Islet of Langerhans (tissue), 1 donor: ENCODE measurements around a stretch of chr22.

GRCh38 chr22:44494382-44495009, 3.5 kb downstream of the RTL6 start:
- RRBS: no CpG with 5 or more reads among the region's 9 CpGs

DNA sequence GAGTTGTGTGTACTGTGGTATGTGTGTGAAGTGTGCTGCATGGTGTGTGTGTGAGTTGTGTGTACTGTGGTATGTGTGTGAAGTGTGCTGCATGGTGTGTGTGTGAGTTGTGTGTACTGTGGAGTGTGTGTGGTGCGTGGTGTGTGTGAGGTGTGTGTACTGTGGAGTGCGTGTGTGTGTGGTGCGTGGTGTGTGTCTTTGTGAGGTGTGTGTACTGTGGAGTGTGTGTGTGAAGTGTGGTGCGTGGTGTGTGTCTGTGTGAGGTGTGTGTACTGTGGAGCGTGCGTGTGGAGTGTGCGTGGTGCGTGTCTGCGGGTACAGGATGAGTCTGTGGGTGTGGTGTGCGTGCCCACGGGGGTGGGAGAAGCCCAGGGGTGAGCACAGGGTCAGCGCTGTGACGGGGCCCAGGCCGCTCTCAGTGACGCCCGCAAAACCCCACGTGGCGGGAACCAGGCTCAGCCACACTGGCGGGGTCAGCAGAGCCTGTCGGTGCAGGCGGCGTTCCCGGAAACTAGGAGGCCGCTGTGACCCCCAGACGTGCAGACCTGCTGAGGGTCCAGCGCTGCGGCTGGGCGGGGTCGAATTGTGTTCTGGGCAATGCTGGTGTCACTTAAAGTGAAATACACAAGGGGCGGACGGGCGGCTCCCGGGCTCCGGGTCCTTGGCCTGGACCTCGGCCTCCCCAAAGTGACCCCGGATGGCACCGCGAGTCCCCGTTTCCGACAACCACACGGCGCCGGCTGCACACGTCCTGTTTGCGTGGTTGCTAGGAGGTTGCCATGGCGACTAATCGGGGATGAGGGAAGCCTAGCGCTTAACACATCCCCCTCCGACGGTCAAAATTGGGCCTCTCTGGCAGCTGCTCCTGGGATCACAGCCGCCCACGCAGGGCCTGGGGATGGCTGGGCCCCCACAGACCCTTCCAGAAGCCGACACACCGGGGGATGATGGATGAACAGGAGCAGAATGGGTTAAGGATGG, 81.9 kb upstream of the PRR5 start:
- RRBS: 5% methylated on average over 10 of the region's 54 CpGs

DNA sequence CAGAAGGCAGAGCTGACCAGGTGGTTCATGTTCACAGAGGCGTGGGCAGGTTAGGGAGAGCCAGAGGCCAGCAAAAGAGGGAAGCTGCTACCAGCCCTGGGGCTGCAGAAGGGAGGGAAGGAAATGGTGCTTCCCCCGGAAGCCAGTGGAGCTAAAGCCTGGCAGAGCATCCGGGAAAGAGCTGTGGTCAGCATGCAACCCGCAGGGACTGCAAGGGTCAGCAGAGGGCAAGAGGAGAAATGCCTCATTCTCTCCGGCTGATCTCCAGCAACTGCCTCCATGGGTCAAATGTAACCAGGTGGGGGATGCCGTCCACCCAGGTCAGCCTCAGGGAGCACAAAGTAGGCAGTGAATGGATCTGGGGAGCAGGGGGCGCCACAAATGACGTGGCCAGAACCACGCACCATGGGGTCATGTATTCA, 36.9 kb upstream of the PRR5 start:
- RRBS: 53% methylated on average over 3 of the region's 9 CpGs

DNA sequence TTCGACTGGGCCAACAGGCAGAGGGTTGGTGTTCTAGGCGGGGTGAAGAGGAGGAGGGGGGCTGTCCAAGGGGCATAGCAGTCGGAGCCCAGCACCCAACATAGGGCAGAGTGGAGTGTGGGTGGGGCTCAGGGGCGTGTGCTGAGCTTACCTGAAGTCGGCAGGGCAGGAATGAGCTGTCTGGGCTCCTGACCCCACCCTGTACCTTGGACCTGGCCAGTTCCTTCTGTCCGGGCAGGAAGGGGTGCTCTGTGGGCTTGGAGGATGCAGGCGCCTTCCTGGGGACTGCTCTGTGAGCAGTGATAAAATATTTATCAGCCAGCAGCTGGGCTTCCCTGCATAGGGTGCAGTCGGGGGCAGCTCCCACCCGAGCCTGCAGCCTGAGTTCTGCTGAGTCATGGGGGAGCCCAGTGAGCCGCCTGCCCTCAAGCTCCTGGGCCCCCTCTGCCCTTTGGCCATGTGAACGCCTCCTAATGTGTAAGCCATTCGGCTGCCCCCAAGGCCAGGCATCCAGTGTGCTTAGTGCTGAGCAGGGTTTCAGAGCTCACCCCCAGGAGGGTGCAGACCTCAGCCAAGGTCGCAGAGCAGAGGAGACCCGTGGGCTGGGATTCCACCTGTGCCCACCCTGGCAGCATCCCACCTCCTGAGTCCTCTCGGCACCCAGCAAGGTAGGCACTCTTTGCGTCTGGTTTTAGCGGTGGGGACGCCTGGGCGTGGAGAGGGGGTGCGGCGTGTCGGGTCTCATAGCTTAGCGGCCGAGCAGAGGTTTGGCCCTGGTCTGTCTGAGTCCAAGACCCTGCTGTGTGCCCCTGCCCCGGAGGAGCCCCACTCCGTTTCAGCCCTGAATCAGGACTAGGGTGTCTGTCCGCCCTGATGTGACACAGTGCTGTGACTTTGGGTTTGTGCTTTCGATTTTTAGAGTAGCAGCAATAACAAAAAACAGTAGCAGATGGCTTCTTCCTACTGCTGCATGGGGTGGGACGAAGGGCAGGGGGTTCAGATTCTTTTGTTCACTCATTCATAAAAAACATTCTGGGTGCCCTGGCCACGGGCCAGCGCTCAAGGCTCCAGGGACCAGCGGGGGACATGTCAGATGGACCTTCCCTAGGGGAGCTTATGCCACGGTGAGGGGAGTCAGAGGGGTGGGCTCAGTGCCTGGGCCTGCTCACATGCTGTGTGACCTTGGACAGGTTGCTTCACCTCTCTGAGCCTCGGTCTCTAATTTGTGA, 25.0 kb upstream of the PRR5 start:
- RRBS: no CpG with 5 or more reads among the region's 34 CpGs

- RRBS: 89% methylated on average over 3 of the region's 10 CpGs
These were observed 86.4 kb downstream of the ARHGAP8 start for GRCh38 chr22:44838692-44839273.

DNA sequence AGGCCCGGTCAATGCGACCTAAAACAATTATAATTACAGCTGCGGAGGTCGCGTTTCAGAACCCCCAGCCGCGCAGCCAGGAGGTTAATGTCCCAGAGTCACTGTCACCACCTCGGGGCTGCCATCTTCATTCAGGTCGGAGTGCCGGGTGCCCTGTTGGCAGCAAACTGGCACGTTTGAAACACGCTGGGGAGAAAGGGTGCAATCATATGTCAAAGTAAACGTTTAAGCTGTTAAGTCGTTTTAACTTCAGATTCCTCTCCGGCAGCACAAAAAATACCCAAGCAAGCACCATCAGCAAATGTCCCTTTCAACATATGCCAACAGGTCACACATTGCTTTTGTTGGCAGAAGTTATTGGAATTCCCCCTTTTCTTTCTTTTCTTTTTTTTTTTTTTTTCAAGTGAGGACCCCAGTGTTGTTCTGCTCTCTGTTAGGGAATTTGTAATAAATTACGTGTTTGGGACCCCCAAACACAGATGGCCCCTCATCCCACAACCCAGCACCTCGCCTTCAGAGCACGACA, 871 bp upstream of the PHF21B start:
- RRBS: no CpG with 5 or more reads among the region's 18 CpGs

GRCh38 chr22:45262300-45262684, 21.6 kb upstream of the KIAA0930 start:
- RRBS: no CpG with 5 or more reads among the region's 7 CpGs

DNA sequence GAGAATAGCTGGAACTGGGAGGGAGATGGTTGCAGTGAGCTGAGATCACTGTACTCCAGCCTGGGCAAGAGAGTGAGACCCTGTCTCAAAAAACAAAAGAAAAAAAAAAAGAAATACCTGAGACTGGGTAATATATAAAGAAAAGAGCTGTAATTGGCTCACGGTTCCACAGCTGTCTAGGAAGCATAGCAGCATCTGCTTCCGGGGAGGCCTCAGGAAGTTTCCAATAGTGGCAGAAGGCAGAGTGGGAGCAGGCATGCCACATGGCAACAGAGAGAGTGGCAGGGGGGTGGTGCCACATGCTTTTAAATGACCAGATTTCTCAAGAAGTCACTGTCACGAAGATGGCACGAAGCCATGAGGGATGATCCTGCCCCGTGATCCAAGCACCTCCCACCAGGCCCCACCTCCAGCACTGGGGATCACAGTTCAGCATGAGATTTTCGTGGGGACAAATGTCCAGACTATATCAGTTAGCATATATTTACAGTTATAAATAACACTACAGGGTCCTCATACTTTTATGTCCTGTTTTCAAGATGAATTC, 19.0 kb downstream of the FAM118A start:
- RRBS: no CpG with 5 or more reads among the region's 6 CpGs

GRCh38 chr22:45329485-45330093, 19.9 kb downstream of the FAM118A start:
- RRBS: no CpG with 5 or more reads among the region's 14 CpGs

DNA sequence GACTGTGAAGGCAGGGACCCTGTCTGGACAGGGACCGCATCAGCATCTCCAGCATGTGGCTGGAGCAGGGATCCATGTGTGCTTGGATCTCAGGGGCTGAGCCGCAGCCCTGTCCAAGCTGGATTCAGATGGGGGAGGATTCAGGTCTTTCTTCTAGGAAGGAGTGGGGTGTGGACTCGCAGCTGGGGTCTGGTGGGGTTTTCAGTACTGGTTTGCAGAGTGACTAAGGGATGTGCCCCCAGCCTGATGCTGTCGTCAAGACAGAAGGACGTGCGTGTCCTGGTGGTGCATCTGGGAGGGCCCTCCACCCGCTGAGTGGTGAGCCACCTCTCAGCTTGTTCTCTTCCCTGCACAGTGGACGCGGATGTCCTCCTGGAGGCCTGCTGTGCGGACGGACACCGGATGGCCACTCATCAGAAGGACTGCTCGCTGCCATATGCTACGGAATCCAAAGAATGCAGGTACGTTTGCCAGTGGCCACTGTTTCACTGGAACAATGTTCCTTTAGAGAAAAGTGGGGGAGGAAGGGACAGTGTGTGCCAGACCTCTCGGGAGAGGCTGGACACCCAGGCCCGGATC, 15.7 kb downstream of the FBLN1 start:
- RRBS: 63% methylated on average over 1 of the region's 17 CpGs

DNA sequence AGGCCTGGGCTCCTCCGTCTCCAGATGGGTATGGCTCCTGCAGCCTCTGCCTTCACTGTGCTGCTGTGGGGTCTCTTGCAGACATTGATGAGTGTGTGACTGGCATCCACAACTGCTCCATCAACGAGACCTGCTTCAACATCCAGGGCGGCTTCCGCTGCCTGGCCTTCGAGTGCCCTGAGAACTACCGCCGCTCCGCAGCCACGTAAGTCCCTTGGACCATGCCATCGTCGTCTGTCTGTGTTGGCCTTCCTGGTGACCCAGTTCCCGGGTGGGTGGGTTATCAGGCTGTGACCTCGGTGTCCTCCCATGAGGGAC, 47.7 kb downstream of the FBLN1 start:
- RRBS: no CpG with 5 or more reads among the region's 13 CpGs

DNA sequence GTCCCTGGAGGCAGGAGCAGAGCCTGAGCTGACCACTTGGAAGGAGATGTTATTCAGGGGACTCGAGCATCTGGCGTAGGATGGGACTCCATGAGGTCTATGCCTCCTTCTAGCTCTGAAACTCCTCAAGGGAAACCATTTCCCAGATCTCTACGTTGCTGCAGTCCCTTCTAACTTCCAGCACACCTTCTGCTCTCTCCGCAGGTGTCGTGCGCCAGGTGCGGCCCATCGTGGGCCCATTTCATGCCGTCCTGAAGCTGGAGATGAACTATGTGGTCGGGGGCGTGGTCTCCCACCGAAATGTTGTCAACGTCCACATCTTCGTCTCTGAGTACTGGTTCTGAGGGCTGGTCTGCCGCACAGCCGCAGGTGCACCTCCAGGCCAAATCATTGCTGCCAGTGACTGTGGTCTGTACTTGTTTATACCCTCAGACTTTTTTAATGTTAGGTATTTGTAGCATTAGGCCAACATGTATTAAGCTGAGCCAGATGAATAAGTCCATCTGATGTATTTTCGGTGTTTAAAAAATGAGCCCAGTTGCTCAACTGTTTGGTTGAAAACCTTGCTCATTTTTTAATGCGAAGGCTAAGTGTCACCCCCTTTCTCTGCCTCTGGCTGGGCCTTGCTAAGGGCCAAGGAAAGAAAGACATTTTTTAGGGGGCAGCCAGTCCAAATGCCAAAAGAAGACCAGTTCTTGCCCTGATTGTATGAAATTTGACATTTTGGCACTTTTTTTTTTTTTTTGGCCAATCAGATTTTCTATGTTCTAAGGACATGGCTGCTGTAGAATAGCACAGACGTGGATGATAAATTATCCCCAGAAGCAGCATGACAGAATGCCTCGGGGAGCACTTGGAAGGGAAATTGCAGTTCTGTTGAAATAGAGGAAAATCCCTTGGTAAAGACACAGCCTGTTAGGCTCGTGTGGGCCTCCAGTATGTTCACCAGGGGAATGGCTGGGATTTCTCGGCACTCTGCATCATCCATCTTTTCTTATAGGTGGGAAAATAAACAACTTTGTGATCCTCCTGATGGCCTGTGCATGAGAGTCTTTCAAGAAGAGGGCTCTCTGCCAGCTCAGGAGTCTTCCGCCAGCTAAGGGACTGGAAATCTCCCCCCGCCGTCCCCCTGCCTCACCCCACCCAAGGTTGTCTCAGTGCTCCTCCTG, 71.1 kb upstream of the ATXN10 start:
- RRBS: no CpG with 5 or more reads among the region's 25 CpGs

DNA sequence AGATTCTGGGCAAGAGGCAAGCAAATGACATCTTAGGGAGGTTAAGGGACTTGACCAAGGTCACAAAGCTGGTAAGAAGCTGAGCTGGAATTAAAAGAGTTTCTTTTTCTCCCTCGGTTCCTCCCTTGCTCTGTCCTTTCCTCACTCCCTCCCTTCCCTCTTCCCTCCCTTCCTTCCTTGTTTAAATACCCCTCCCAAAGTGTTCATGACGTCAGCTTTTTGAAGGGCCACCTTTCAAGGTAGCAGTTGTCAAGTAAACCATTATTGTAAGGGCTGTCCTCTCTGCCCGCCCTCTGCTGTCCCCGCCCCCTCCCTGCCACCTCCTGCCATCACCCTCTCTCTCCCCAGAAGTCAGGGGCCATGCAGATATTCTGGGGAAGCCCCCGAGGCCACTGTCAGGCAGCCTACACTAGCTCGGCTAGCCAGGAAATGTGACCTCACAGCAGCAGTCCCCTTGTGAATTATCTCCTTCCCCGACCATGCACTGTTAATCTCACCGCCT, 42.3 kb upstream of the ATXN10 start:
- RRBS: no CpG with 5 or more reads among the region's 8 CpGs

DNA sequence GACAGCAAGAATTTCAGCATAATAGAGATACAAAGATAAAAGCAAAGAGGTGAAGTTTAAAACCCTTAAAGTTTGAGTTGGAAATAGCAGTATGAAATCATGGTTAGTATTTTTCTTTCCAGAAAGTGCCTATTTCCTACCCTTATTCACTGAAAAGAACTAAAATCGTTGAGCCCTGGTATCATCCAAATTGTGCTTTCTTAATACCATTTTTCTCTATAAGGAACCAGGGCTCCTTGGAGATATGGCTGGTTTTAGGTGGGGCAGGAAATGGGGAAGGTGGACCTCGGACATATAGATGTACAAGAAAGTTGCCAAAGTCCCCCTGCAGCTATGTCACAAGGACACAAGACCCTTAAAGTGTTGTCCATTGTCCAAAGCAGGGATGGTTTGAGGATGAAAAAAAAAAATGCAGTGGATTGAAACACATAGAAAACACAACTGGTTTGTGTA, 96.4 kb downstream of the ATXN10 start:
- RRBS: no CpG with 5 or more reads among the region's 2 CpGs

DNA sequence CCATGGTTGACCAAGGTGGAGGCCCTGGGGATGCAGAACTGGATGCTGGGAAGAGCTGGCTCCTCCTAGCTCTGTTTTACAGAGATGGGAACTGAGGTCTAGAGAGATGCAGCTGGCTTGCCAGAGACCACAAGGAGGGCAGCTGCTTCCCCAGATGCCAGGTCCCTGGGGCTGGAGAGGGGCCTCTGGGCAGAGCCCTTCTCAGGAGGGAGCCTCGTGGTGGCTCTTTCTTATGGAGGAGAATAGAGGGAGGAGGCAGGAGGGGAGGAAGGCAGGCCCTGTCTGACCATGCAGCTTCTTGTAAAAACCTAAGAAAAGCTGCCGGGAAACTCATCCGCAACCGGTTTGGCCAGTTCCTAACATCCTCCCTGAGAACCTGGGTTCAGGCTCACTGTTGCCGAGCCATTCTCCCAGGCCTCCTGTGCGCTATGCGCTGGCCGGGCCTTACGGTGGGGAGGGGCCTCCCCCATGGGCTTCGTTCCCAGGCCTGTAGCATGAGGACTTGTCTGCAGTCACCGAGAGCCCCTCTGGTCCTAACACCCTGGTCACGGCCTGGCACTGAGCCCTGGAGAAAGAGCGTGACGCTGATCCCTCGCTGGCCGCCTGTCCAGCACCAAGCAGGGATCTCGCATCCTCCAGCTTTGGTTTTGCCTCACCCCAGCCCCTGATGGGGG, 80.5 kb downstream of the WNT7B start:
- RRBS: 54% methylated on average over 3 of the region's 17 CpGs

- RRBS: no CpG with 5 or more reads among the region's 14 CpGs
These were observed 64.9 kb downstream of the WNT7B start for GRCh38 chr22:45912031-45912533.

- RRBS: 57% methylated on average over 38 of the region's 56 CpGs
These were observed 4.6 kb downstream of the WNT7B start for GRCh38 chr22:45972262-45972789.

- RRBS: 7% methylated on average over 8 of the region's 47 CpGs
These were observed 697 bp downstream of the WNT7B start for GRCh38 chr22:45976272-45976657.

- RRBS: 8% methylated on average over 7 of the region's 39 CpGs
These were observed 29.7 kb upstream of the WNT7B start for GRCh38 chr22:46006383-46007401.

DNA sequence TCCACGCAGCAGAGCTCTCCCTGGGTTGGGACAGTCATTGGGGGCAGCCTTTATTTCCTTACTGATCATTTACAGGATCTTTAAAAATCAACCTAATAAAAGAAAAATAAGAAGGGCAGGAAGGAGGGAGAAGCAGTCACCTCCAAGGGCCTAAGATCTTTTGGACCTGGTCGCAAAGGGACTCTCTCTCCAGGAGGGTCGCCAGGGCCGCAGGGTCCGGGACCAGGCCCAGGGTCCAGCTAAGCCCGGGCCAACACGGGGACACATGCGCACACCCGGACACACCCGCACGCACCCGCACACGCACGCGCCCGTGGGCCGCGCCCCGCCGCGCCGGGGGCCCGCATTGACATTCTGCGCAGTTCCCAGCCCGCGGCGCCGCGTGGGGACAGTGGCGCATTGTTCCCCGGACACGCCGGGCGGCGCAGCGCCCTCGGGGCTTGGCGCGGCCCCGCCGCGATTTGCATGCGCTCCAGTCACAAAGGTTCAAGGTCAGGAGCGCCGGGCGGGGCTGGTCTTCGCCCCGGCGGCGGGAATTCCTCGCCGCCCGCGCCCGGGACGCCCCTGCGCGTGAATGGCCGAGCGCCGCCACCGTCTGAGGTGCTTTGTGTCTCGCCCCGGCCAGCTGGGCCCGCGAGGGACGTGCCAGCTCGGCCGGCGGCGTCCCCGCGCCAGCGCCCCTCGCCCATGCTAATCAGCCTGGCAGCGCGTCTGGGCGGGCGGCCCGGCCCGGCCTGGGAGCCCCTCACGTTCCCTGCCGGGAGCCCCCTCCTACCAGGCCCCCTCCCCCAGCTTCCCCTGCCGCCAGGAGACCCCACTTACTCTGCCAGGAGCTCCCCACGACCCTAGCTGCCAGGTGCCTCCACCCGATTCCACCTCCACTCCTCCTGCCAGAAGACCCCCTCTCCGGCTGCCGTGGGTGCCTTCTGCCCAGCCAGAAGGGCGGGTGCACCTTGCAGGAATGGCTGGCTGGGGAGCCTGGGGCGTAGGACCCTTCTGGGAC, 50.4 kb upstream of the WNT7B start:
- RRBS: 6% methylated on average over 58 of the region's 90 CpGs